Skeletal muscle cell (primary cell): ENCODE data around the genes IL24 and C4BPB.

- RRBS: no CpG with 5 or more reads among the region's 2 CpGs
Observed at GRCh38 chr1:206674854-206675344, 9.8 kb upstream of the MAPKAPK2 start.

GRCh38 chr1:206697789-206698697 is 13.3 kb downstream of the MAPKAPK2 start:
- RRBS: no CpG with 5 or more reads among the region's 4 CpGs

DNA sequence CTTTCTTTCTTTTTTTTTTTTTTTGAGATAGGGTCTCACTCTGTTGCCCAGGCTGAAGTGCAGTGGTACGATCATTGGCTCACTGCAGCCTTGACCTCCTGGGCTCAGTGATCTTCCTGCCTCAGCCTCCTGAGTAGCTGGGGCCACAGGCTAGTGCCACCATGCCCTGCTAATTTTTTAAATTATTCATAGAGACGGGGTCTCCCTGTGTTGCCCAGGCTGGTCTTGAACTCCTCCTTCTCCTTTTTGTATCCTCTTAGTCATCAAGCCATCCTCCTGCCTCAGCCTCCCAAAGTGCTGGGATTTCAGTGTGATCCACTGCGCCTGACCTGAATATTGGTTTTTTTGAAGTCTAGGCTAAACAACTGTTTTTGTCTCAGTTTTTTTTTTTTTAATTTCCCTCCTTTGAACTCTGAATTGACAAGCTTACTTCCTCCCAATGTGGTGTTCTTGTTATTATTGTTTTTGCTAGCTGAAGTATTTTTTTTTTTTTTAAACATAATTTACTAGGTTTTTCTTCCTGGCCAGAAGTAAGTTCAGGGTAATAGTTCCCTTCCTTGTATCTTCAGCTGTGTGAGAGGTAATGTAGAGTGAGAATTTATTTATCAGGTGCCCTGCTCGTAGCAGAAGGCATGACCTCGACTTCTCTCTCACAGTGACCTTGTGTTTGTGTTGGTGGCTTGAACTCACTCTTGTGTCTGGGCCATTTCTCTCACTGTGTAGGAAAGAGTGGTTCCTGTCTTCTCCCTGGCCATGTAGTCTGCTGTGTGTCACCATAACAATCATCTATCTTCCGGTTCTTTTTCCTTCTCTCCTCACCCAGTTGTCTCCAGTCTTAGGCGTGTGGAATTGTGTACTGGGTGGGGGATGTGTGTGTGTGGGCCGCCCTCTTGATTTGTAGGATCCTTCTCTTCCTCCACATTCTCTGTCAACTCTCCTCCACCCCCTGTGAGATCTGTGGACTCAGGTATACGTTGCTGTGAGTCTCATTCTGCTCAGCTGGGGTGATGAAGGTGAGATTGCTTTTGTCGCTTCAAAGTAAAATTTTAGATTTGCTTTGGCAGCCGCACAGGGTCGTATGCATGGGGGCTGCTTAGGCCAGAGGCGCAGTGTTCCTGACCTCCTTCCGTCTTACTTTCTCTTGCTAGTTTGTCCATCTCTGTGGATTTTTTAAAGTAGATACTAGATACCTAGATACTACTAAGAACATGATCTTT is 31.3 kb downstream of the MAPKAPK2 start:
- RRBS: no CpG with 5 or more reads among the region's 14 CpGs

- RRBS: no CpG with 5 or more reads among the region's 11 CpGs
Observed at GRCh38 chr1:206723370-206724178, 38.9 kb downstream of the MAPKAPK2 start.

GRCh38 chr1:206737671-206738215 is 32.8 kb upstream of the IL19 start:
- RRBS: no CpG with 5 or more reads among the region's 3 CpGs

DNA sequence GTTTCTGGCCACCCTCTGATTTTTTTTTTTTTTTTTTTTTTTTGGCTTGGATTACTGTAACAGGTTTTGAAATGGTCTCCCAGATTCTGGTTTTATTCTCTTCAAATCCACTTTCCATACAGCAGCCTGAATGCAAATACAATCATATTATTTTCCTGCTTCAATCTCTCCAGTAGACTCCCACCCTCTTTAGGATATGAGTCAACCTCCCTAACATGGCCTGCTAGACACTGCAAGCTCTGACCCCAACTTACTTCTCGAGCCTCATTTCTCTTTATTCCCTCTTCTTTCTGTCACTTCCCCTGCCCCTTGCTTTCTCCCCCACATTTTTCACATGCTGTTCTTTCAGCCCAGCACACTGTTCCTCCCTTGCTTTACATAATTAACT is 22.2 kb upstream of the IL19 start:
- RRBS: no CpG with 5 or more reads among the region's 1 CpG

DNA sequence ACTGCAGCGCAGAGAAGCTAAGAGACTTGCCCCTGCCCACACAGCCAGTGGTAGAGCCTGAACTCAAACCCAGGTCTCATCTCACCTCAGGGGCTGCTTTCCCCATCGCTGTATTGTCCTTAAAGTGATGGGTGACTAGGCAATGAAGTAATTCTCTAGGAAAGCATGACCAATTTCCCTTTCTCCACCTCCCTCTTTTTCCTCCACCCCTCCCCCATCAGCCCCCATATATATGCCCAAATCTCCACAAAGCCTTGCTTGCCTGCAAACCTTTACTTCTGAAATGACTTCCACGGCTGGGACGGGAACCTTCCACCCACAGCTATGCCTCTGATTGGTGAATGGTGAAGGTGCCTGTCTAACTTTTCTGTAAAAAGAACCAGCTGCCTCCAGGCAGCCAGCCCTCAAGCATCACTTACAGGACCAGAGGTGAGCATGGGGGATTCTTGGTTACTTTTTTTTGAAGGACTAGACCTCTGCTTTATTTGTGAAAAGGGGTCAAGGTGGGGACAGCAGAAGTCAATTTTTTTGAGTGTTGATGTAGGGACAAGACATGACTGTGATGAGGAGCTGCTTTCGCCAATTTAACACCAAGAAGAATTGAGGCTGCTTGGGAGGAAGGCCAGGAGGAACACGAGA is at the start of gene IL24:
IL24 (plus strand) TSS at position 257 of the 639 bp plus-strand sequence.
- RRBS: no CpG with 5 or more reads among the region's 6 CpGs

GRCh38 chr1:206931312-206931948 is 9.7 kb upstream of the FCMR start:
- RRBS: no CpG with 5 or more reads among the region's 7 CpGs

- RRBS: no CpG with 5 or more reads among the region's 8 CpGs
Observed at GRCh38 chr1:206944601-206945242, 1.5 kb downstream of the PIGR start.

GRCh38 chr1:206955659-206956233 is 9.5 kb upstream of the PIGR start:
- RRBS: no CpG with 5 or more reads among the region's 8 CpGs

- RRBS: no CpG with 5 or more reads among the region's 8 CpGs
Observed at GRCh38 chr1:207031491-207032338, 841 bp downstream of the C1orf116 start.

- RRBS: no CpG with 5 or more reads among the region's 8 CpGs
Observed at GRCh38 chr1:207062289-207062823, 9.3 kb downstream of the PFKFB2 start.

GRCh38 chr1:207088581-207089851 is at the start of gene C4BPB:
Gene C4BPB (plus strand): TSS chr1:207088860.
- RRBS: no CpG with 5 or more reads among the region's 10 CpGs

DNA sequence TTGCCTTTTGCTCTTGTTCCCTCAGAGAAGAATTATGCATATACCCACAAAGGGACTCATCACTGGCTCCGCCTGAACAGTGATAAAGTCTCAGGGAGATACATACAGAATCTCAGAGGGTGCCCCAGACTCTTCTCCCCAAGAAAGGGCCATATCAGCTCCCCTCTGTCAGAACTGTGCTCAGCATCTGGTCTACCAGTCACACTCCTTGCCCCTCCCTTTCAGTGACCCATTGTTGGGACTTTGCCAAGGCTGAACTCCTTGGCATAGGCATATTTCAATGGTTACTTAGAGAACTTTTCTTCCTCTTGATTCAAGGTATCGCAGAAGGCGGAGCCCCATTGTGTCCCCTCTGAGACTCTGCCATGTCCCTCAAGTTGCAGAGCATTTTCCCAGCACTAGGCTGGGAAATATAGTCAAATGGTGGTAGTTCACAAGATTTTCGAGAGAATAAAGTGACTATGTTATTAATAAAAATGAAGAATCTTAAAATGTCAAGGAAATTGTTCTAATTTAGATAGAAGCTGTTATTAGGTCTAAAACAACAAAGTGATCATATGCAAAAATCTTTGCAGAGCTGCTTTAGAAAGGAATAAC is 102.4 kb upstream of the CD55 start:
- RRBS: no CpG with 5 or more reads among the region's 4 CpGs

- RRBS: no CpG with 5 or more reads among the region's 5 CpGs
Observed at GRCh38 chr1:207232551-207233216, 88.8 kb upstream of the CD55 start.

DNA sequence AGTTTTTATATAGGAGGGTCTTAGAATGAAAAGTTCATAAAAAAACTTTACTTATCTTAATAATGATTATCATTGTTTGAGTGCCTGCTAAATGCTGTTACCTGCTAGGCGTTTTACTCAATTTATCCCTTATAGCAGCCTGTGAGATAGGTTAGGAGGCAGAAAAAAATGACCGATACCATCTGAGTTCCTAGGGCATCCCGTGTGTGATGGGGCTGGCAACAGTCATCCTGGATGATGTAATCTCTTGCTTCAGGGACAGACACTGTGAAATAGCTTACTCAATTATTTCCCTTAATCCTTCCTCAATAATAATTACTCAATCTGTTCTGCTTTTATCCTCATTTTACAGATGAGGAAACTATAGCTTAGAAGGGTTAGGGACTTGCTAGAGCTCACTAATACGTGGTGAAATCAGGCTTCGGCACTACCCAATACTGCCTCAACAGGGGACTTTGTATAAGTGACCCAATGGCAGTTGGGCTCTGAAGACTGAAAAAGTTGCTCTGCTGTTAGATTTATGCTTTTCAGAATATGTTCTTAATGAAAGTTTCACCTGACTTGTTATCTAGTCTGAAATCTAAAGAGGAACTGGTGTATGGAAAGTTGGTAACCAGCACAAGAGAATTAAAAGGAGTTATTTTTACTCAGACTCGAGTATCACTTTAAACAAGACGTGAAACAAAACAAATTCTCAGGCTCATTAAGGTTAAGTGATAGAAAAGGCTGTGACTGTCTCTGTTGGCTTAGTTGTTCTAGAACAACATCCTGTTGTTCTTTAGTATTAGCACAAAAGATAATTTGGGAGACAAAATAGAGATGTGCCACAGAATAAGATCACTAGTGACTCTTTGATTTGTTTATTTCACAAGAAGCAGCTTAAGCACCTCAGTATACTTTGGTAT is 14.3 kb downstream of the CD55 start:
- RRBS: no CpG with 5 or more reads among the region's 7 CpGs

GRCh38 chr1:207359889-207360480 is 38.5 kb downstream of the CD55 start:
- RRBS: no CpG with 5 or more reads among the region's 3 CpGs

- RRBS: no CpG with 5 or more reads among the region's 7 CpGs
Observed at GRCh38 chr1:207393251-207393886, 60.8 kb upstream of the CR2 start.

GRCh38 chr1:207649969-207650557 is 5.1 kb downstream of the CR1L start:
- RRBS: no CpG with 5 or more reads among the region's 3 CpGs

DNA sequence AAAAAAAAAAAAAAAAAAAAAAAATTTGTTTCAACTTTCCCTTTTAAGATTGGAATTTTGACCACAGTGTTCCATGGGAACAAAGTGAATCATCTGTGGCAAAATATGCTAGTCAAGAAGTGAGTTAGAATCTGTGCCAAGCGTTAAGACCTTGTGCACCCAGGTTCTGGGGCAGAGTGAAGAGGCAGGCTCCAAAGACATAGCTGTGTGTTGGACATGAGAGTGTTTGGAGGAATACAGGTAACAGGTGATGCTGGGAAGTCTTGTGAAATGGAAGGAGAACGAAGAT is 14.4 kb upstream of the CD46 start:
- RRBS: no CpG with 5 or more reads among the region's 2 CpGs